BJ (cell line): ENCODE measurements around a stretch of chr5.

DNA sequence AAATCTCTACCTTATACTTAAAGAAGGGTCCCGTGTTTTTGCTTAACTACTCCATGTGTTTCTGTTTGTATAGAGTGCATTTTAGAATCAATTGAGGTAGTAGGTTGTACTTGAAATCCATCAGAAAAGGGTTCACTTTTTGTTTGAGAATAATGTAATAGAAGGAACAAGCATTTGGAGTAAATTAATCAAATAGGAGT is 1576.2 kb upstream of the NUDT12 start:
- CAGE, long polyA plus RNA: no peak
- RRBS: no CpG with 5 or more reads among the region's 1 CpG

GRCh38 chr5:107217659-107218426 is 452.9 kb downstream of the EFNA5 start:
- CAGE, long polyA plus RNA: no peak
- RRBS: no CpG with 5 or more reads among the region's 7 CpGs

DNA sequence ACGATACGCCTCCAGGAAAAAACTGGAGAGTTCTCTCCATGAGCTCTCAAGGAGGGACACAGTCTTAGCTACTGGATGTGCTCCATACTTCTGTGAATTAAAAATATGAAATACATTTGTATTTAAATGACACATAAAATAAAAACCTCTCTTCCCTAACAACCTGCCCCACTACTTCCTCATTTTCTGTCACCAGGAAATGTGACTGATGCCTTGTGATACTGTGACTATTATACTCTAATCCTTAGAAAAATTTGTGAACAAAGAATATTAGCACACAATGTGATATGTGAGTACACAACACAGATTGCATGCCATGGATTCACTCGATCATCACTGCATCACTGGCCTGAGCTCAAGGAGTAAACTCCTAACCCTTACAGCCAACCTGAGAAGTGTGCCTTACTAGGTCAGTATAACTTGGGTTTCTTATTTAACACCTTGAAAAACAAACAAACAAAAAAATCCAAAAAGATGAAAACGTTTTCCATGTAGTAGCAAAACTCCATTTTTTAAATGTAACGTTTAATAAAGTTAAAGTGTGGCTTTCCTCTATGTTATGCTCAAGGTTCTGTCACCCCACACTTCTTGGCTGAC is 280.9 kb downstream of the EFNA5 start:
- CAGE, long polyA plus RNA: no peak
- RRBS: no CpG with 5 or more reads among the region's 5 CpGs

DNA sequence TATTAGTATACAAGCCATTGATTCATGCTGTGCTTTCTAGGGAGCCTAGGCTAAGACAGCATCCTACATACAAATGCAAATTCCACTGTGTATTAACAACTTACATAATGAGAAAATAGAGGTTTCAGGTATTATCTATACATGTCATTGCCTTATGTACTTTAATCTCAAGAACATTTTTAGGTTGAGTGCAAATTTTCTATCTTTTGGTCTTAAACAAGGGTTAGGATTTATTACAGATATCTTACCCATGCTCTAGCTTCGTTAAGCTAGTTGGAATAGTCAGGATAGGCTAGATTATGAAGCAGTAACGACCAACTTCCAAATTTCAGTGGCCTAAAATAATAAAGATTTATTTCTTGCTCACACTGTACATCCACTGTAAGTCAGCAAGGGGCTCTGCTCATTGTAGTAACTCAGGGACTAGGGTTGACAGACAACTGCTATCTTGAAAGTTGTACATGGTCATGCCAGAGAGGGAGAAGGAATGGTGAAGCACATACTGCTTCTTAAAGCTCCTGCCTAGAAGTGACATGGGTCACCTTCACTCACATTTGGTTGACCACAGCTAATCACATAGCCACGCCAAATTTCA is 140.8 kb downstream of the EFNA5 start:
- CAGE, long polyA plus RNA: no peak
- RRBS: no CpG with 5 or more reads among the region's 3 CpGs

DNA sequence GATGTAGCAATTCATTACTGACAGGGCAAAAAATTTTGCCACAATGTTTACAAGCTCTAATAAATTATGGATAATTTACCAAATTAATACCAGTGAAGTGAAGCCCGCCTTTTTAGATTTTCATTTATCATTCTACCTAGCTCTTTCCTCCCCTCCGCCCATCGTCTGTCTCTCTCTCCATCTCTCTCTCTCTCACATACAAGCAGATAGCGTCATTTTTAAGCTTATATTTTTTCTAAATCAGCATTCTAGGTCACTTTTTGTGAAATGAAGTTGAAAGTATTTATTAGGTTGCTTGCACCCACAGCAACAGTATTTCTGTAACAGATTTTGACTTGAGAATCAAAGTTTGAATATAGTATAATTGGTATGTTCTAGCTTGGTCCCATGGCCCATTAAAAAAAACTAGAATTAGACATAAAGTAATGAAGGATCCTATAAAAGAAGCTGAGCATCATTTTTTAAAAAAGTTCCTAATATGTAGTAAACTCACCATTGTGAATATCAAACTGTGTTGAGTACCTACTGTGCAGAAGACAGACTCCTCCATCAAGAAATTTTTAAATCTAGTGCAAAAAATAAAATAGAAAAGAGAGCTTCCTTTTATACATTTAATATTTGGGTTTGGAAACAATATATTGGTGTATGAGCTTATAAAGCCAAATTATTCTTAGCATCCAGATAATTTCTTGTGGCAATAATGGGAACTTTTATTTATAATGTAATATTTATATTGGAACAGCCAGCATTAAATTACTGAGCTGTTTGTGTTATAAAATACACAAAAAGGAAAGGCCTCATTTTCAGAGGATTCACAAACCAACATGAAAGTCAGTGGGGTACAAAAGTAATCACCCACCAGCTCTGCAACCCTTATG is 108.3 kb downstream of the EFNA5 start:
- CAGE, long polyA plus RNA: no peak
- RRBS: no CpG with 5 or more reads among the region's 4 CpGs

- CAGE, long polyA plus RNA: no peak
- RRBS: no CpG with 5 or more reads among the region's 4 CpGs
Measured at GRCh38 chr5:107904184-107904898, 233.6 kb upstream of the EFNA5 start.

- CAGE, long polyA plus RNA: no peak
- RRBS: no CpG with 5 or more reads among the region's 3 CpGs
Measured at GRCh38 chr5:108118127-108119371, 263.3 kb downstream of the FBXL17 start.

GRCh38 chr5:108380379-108381063 is 1.4 kb downstream of the FBXL17 start:
- CAGE, long polyA plus RNA: no peak
- RRBS: 3% methylated on average over 14 of the region's 52 CpGs

GRCh38 chr5:108747159-108747534 is 550 bp upstream of the FER start:
- CAGE, long polyA plus RNA: no peak
- RRBS: no CpG with 5 or more reads among the region's 7 CpGs

DNA sequence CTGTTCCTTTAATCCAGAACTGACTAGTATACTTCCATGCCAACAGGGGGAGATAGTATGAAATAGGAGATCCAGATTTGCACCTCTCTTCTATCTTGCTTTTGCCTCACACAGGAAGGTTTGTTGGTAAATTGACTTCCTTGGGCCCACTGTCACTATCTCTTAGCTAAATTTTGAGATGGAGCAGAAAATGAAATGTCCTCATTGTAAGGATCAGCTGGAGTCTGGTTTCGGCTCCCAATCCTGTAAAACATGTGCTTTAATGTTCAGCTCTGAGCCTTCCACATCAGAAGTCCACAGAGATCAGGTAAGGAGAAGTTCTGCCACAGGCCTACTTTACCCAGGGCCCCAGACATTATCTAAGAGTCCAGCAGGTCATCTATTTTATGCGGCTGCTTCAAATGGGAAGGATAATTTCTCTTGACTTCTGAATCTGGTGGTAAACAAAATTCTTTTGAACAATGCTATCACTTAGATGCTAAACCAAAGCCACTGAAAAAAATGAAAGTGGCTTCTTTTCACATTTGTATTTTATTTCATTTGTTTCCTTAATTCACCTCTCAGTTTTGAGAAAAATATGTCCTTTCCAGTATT is 176.9 kb downstream of the FER start:
- CAGE, long polyA plus RNA: no peak
- RRBS: no CpG with 5 or more reads among the region's 2 CpGs

DNA sequence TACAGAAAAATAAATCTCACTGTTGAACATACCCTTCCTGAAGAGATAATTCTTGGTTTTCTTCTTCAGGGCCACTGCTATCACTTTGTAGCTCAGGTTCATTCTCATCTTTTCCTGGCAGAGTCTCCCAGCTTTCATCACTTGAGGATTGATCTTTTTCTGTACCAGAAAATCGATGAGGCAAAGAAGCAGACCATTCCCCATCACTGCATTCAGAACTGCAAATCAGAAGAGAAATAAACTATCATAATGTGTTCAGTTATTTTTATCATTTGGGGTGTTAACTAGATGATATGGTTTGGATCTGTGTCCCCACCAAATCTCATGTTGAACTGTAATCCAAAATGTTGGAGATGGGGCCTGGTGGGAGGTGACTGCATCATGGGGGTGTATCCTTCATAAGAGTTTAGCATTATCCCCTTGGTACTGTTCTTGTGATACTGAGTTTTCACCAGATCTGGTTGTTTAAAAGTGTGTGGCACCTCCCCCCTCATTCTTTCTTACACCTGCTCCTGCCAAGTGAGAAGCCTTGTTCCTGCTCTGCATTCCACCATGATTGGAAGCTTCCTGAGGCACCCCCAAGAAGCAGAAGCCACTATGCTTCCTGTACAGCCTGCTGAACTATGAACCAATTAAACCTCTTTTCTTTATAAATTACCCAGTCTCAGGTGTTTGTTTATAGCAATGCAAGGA is 41.1 kb downstream of the PJA2 start:
- CAGE, long polyA plus RNA: no peak
- RRBS: no CpG with 5 or more reads among the region's 1 CpG

- CAGE, long polyA plus RNA: no peak
- RRBS: no CpG with 5 or more reads among the region's 4 CpGs
Measured at GRCh38 chr5:109378158-109379397, 31.2 kb downstream of the PJA2 start.

- CAGE, long polyA plus RNA: no peak
- RRBS: no CpG with 5 or more reads among the region's 4 CpGs
Measured at GRCh38 chr5:109397360-109397659, 12.5 kb downstream of the PJA2 start.

DNA sequence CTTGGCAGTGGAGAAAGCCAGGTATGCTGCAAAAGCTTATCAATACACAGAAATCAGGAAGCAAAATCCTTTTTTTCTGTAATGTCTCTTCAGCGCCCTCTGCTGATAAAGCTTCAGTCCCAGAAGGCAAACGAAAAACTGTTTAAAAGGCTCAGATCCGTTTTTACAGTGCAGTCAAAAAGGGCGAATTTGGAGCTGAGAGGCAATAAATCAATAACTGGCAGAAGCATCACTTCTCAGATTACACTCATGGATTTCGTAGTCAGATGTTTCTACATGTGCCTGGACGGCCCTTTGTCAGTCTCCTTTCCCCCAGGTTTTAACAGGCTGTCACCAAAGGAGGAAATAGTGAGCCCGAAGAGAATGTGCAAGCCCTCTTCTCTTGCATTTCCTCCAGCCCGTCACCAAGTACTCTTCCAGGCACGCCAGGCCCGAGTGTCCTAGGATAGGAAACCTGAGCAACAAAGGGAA is 1.0 kb upstream of the MAN2A1 start:
- CAGE, long polyA plus RNA: no peak
- RRBS: no CpG with 5 or more reads among the region's 10 CpGs

GRCh38 chr5:109785226-109785935 is 95.7 kb downstream of the MAN2A1 start:
- CAGE, long polyA plus RNA: no peak
- RRBS: no CpG with 5 or more reads among the region's 2 CpGs

DNA sequence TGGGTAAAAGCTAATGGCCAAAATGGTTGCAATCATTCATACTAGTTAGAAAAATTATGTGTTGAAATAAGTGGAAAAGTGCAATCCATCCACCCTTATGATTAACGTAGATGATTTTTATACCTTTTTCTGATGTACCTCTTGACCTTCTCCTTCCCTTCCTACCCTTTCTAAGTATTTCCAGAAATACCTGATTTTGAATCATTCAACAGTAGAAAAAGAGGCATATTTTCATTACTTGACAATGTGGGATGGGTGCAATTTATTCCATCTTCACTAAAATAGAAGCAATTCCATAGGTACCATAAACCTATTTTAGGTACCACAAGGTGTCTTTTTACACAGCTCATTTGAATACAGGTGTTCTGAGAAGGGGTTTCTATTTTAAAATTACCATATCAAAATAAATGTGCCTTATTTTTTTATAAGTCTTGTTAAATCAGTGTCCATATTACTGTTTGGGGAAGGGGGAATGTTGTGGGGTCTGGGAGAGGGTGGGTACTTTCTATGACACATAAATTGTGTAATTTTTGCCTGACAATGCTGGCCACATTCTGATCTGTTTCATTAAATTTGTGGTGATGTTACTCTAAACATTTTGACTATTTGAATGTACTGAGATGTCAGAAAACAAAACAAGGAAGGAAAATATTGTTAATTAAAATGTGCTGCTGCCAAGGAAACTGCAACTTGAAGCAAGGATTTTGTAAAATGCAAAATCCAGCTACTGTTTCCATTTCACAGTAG is 177.9 kb downstream of the MAN2A1 start:
- CAGE, long polyA plus RNA: no peak
- RRBS: no CpG with 5 or more reads among the region's 1 CpG

- CAGE, long polyA plus RNA: no peak
- RRBS: no CpG with 5 or more reads among the region's 18 CpGs
Measured at GRCh38 chr5:111301981-111302488, 77.9 kb downstream of the CAMK4 start.

DNA sequence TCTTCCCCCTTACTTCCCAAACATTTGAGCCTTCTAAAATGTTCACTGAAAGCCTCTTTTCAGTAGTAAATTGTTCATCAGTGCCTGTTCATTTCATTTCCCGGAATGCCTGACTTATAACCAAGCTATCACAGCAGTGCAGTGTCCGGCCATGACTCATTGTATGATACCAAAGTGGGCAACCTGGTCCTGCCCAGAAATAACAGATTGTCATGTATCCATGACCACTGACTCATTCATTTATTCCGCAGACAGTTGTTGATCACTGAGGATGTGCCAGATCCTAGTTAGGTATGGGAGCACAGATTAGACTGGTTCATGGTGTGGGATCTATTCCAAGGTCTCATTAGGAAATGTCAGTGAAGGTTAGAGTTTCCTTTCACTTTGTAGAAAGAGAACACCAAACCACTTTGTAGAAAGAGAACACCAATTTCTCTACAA is 8.7 kb downstream of the NREP start:
- CAGE, long polyA plus RNA: no peak
- RRBS: 0% methylated on average over 2 of the region's 3 CpGs

GRCh38 chr5:111756018-111756462 is 954 bp downstream of the NREP start:
- CAGE, long polyA plus RNA: no peak
- RRBS: no CpG with 5 or more reads among the region's 6 CpGs

GRCh38 chr5:112168643-112169227 is 250.3 kb downstream of the EPB41L4A start:
- CAGE, long polyA plus RNA: no peak
- RRBS: no CpG with 5 or more reads among the region's 11 CpGs